ENCODE results near the genes H2AC1, SLC17A3, H3C2, H2AC4, H2AC7 and H2BC9.

DNA sequence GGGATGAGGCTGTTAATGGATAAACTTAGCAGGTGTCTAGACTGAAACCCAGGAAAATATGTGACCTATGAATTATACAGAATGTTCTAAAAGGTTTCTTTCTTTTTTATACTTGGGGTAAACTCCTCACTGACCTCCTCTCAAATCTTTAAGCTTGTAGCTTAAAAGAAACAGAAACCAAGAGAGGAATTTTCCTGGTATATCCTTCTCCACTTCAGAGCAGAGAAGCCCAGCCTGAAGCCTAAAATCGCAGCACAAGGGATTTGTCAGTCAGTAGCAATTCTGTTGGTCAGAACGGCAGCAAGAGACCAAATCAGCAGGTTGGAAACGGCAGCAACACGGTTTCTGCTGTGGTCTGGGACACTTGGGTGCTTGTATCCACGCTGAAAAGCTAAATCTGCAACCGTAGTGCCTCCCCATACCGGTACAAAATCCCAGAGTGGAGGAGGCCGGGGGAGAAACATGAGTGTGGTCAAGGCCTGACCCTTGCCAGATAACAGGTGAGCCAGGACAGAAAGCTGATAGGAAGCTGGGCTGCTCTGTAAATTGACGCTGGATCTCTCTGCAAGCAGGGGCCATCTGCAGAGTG, 99.5 kb upstream of the RIPOR2 start:
- PRO-cap, 2 experiments = no peak in any of the 2 experiments

- PRO-cap, 2 experiments = no peak in any of the 2 experiments
These were observed 109.4 kb upstream of the CARMIL1 start for GRCh38 chr6:25169510-25170355.

GRCh38 chr6:25179190-25179570, 100.0 kb upstream of the CARMIL1 start:
- PRO-cap, 2 experiments = no peak in any of the 2 experiments

GRCh38 chr6:25218126-25218854, 60.9 kb upstream of the CARMIL1 start:
- PRO-cap, 2 experiments = no peak in any of the 2 experiments

- PRO-cap, 2 experiments = no peak in any of the 2 experiments
These were observed 3.8 kb upstream of the CARMIL1 start for GRCh38 chr6:25275253-25275802.

- PRO-cap, 2 experiments = no peak in any of the 2 experiments
These were observed 50.7 kb downstream of the CARMIL1 start for GRCh38 chr6:25329831-25330371.

DNA sequence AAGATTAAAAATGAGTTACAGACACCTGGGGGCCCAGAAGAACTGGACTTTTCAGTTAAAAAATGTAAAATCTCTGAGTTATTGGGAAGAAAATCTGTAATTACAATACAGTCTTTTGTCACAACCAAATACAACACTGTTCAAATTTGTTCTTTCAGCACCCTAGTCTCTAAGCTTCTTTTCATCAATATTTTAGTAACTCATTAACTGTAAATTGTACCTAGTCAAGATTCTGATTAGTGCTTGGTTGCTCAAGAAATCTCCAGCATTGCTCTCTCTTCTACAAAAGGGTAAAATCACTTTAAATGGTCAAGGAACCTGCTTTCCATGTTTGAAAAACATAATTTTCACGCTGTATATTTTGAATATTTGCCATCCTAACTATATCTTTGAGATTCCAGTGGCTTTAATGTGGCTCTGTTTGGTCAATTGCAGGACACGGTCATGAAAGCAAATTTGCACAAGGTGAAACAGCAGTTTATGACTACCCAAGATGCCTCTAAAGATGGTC, 9.2 kb downstream of the SCGN start:
- PRO-cap, 2 experiments = no peak in any of the 2 experiments

DNA sequence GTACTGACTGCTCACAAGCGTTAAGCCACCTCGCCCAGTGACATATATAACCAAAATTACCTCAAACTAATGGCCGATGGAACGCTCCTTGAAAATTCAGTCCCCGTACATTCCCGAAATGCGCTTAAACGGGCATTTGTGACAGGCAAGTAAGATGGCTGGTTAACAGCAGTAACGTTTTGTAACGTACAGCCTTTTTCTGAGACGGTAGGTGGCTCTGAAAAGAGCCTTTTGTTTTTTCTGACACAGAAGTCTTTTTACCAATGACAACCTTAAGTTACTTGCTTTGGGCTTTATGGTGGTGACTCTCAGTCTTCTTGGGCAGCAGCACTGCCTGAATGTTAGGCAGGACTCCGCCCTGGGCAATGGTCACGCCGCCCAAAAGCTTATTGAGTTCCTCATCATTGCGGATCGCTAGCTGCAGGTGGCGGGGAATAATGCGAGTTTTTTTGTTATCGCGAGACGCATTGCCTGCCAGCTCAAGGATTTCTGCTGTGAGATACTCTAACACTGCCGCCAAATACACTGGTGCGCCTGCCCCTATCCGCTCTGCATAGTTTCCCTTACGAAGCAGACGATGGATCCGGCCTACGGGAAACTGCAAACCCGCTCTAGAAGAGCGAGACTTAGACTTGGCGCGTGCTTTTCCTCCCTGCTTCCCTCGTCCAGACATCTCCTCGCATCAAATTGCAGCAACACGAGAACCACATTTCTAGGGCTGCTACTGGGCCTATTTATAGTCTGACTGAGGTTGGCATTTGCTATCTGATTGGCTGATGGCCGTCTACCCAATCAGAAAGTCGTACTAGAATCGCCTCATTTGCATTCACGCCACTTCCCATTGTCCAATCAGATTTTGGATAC, at the start of gene H2AC1:
H2AC1 (minus strand) TSS at position 708 of the 864 bp plus-strand sequence.
- PRO-cap, 2 experiments = no peak in any of the 2 experiments

DNA sequence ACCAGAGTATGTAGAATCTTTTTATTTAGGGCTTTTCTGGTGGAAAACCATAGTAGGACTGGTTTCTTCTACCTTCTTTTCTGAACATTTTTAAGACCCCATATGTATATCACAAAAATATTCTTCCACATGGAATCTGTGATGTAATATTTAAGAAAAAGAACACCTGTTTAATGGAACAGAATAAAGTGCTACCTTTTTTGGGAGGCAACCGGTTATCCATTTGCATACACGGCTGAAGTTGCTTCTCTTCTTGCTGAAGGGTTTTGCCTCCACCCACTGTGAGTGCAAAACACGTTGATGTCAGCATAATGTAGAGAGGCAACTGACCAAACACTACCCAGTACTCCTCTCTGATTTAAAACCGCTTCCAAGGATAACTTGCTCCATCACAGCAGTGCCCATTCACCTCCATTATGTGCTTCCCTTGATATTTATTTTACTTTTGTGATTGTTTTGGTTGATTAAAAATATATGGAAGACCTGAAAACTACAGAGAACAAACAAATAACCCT, 1.5 kb downstream of the SLC17A1 start:
- PRO-cap, 2 experiments = peak in 2 of 2 experiments; most common plus-strand start position 309 of the sequence (in 2)

DNA sequence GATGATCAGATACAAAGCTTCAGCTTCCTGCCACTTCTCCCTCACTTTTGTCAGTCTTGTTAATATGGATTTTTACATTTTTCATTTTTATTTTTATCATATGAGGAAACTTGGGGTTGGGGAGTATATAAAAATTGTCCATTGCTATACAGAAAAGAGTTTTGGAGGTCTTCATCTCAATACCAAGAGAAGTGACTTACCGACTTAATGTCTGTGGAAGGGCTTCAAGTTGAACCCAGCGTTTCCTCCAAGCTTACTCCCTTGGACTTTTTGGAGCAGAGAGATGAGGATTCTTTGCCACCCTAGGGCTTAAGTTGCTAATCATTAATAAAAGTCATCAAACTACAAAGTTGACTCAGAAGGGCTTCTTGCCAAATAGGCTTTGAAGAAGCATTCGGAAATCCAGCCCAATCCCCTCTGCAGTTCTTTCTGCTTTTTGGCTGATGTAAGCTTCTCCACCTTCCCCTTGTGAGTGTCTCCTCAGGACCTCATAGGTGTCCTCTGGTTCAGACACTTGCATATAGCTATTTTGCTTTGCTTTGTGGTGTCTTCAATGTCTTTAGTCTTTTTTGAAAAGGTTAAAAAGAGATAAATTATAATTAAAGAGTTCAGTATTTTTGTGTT, at the start of gene SLC17A3:
SLC17A3 (minus strand) TSS at position 277 of the 624 bp plus-strand sequence.
- PRO-cap, 2 experiments = no peak in any of the 2 experiments

- PRO-cap, 2 experiments = no peak in any of the 2 experiments
These were observed 8.5 kb downstream of the TRIM38 start for GRCh38 chr6:25971006-25971614.

GRCh38 chr6:26031146-26032162, at the start of gene H3C2:
H3C2 (minus strand) TSS chr6:26032099.
- PRO-cap, 2 experiments = peak in 2 of 2 experiments; most common minus-strand start chr6:26032099 (in 2)

GRCh38 chr6:26032977-26033670, at the start of gene H2AC4:
H2AC4 (minus strand) TSS chr6:26033618.
- PRO-cap, 2 experiments = peak in 2 of 2 experiments; most common minus-strand start chr6:26033578 (in 1)

GRCh38 chr6:26045118-26045335, 157 bp upstream of the H3C3 start:
- PRO-cap, 2 experiments = peak in 2 of 2 experiments; most common minus-strand start chr6:26045171 (in 2)

DNA sequence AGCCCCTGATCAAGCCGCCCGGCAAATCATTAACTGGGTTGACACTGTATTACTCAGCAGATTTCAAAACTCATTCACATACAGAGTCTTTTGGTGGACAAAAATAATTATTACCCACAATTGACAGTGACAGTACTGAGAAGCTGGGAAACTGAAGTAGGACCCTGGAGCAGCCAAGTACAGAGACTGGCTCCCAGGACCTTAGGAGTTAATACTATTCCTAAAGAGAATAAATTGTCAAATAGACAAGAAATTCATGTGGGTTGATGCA, 9.8 kb upstream of the H1-2 start:
- PRO-cap, 2 experiments = peak in 2 of 2 experiments; most common plus-strand start position 77 of the sequence (in 1)

GRCh38 chr6:26198701-26199398, at the start of gene H2AC7:
H2AC7 (minus strand) TSS chr6:26199293.
- PRO-cap, 2 experiments = peak in 2 of 2 experiments; most common minus-strand start chr6:26199097 (in 2)

- PRO-cap, 2 experiments = no peak in any of the 2 experiments
These were observed 1.6 kb downstream of the H2BC8 start for GRCh38 chr6:26215031-26215201.

DNA sequence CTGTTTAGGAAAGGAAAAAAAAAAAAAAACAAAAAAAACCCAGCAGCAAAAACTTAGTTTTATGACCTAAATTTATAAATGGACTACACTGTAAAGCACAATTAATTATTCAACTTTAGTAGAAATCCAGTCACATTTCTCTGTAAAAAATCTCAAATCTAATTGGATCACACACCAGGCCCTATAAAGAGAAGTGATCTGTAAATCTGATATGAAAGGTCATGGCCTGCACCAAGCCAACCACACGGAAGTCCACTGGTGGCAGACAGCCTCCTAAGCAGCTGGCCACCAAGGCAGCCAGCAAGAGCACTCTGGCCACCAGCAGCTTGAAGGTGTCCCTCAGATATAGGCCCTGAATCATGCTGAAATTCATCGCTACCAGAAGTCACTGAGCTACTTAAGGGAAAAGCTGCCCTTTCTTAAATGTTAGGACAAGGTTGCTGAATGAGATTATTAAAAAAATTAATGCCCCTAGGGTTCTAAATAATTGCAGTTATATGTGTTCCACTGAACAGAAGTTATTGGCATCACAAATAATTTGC, 2.2 kb downstream of the H2AC8 start:
- PRO-cap, 2 experiments = no peak in any of the 2 experiments

GRCh38 chr6:26220207-26220566, 3.5 kb downstream of the H2AC8 start:
- PRO-cap, 2 experiments = no peak in any of the 2 experiments

GRCh38 chr6:26251137-26252240, at the start of gene H2BC9:
H2BC9 (plus strand) TSS chr6:26251614.
- PRO-cap, 2 experiments = no peak in any of the 2 experiments

Data from Metastatic Liver Carcinoma in the Adrenal Gland (tissue), 2 donors.